Endodermal cell (in vitro differentiated cells): ENCODE measurements around the gene TMX3.

GRCh38 chr18:68714182-68715482, at the start of gene TMX3:
TMX3 (minus strand) TSS chr18:68715108.
- PRO-cap = bidirectional peak, plus-strand start at chr18:68714719, minus-strand start at chr18:68714542; bidirectional peak, plus-strand start at chr18:68715284, minus-strand start at chr18:68715013

GRCh38 chr18:68722579-68722983, 7.7 kb upstream of the TMX3 start:
- PRO-cap = no peak

DNA sequence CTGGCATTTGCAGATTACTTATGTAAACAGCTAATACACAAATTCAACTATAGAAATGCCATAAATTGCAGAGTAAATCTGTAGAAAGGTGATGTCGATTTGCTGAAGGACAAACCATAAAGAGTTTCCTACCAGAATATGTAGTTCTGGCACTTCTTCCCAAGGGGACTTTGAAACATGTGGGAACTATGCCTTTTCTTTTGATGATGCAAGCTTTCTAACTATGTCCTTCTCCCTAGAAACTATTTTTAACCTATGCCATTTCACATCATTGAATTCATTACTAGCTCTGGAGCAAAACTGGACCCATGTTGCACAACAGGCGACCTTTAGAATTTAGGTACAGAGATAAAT, 186.4 kb downstream of the CCDC102B start:
- PRO-cap = no peak

DNA sequence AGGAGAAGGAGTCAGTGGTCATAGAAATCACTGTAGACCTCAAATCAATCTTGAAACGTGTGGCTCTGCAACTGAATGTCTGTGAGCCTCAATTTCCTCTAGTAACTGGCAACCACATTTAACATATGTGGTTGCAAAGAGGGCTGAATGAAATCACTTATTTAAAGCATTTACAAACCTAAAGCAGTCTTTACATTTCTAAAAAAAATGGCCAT, 1.7 kb upstream of the DOK6 start:
- PRO-cap = unidirectional peak, minus-strand start at position 73 of the sequence

DNA sequence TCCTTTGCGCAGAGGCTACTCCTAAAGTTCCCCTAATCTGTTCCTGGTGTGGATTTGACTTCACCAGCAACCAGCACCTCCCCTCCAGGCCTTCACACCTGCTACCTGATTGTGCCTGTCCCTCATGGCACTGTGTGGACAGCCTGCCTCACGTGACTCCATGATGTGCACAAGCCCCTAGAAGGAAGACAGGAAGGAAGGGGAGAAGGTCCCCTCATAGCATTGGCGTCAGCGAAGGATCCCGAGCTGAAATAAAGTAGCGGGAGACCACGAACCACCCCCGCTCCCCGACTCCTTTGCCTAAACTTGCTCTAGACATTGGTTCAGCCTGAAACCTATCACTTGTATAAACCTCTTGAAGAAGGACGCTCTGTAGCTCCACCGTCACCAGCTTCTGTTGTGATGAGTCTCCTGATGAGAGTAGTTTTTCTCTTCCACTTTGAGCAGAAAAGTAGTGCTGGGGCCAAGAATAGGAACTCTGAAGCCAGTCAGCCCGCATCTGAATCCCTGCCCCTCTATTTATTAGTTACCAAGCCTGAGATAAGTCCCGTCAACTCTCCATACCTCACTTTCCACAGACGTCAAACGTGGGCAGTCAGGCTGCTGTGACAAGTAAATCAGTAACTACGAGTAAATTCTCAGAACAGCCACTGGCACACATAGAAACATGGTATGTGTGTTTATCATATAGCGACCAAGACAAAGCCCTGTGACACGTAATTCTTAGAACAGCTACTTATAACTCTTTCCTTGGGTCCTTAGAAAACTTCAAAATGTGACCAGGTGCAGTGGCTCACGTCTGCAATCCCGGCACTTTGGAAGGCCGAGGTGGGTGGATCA, 61.8 kb downstream of the CD226 start:
- PRO-cap = no peak

DNA sequence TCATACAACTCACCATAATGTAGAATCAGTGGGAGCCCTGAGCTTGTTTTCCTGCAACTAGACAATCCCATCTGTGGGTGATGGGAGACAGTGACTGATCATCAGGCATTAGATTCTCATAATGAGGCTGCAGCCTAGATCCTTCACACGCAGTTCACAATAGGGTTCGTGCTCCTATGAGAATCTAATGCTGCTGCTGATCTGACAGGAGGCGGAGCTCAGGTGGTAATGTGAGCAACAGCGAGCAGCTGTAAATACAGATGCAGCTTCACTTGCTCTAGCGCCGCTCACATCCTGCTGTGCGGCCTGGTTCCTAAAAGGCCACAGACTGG, 20.3 kb upstream of the CD226 start:
- PRO-cap = no peak

DNA sequence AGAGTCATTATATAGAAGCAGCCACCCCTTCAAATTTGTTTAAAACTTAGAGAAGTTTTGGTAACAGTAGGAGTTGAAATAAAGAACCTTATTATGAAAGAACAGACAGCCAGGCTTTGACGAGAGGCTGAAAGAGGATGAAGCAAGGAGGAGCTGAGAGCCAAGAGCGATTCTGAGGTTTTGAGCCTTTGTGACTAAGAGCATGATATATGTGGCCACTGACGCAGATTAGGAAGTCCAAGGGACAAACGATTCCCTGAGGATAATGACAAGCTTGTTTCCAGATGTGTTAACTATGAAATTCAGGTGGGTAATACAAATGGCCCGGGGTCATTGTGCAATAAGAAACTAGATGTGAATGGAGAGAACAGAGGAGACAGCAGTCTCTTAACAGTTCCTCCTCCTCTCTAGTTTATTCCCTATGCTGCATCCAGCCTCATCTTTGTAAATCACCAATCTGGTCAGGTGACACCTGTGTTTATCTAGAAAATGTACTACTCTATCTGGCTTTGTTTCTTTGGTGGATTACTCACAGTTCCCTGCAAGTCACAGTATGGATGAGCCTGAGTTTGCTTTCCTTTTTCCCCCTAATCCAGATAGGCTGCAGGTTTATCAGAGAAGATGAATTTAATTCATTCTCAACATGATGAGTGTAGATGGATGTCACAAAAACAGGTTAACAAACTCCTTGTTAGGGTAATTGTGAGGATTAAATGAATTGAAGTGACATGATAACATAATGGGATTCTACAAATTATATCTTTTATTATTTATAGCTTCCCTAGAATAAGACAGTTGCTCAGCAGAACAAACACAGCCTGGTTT, 84.3 kb downstream of the SOCS6 start:
- PRO-cap = no peak

GRCh38 chr18:70553589-70553881, 264.7 kb downstream of the SOCS6 start:
- PRO-cap = no peak

GRCh38 chr18:70621705-70622163, 332.9 kb downstream of the SOCS6 start:
- PRO-cap = no peak

DNA sequence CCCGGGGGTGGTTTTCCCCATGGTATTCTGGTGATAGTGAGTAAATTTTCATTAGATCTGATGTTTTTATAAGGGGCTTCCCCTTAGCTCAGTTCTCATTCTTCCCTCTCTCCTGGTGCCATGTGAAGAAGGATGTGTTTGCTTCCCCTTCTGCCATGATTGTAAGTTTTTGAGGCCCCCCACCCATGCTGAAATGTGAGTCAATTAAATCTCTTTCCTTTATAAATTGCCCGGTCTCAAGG, 707.6 kb downstream of the SOCS6 start:
- PRO-cap = no peak

DNA sequence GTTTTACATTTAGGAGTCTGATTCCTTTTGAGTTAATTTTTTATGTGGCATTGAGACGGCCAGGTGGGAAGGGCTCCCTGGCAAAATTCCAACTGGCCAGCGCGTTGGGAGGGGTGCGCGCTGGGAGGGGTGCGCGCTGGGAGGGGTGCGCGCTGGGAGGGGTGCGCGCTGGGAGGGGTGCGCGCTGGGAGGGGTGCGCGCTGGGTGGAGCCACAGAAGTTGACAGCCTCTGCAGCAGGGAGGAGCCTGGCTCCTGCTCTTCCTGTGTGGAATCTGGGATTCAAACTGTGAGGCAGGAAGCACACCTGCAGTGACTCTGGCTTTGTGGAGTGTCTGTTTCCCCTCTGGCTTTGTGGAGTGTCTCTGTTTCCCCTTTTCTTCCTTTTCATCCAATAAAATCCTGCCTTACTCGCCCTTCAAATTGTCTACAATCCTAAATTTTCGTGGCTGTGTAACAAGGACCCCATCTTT, 147.9 kb upstream of the CBLN2 start:
- PRO-cap = no peak

DNA sequence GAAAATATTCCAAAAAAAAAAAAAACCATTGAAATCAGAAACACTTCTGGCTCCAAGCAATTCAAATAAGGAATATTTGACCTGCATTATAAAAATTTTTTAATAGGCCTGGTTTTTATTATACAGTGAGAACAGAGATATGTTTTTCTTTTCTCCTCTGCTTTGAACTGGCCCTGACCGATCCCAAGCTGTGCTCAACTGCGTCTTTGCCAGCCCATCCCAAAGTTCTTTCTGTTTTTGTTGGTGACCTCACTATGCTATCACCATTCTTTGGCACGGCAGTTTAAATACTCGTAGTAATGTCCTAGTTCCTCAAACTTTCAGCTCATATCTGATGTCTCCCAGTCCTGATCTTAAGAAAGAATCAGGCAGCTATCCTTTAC, 42.2 kb upstream of the NETO1 start:
- PRO-cap = no peak

DNA sequence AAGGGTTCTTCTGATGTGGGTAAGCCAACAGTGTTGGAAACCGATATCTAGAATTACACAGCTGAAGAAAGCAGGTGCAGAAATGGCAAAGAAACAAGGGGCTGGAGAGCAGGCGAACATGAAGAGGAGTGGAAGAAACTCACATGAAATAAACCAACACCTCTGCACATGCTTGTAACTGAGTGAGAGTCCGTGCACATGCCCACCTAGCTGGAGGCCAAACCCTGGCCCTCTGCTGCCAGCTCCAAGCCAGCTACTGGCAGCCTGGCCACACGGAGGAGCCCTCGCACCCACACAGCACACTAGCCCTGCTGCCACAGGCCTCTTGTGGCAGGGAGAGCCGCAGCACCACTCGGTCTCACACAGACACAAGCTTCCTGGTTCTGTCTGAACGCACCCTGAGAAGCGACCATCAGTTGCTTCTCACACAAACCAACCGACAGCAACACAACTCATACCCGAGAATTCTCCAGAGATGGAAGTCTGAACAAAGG, 65.2 kb downstream of the FBXO15 start:
- PRO-cap = no peak

GRCh38 chr18:74231293-74231832, 60.4 kb downstream of the CYB5A start:
- PRO-cap = no peak

GRCh38 chr18:74232933-74233427, 58.8 kb downstream of the CYB5A start:
- PRO-cap = no peak

GRCh38 chr18:74242302-74243111, 49.3 kb downstream of the CYB5A start:
- PRO-cap = no peak

DNA sequence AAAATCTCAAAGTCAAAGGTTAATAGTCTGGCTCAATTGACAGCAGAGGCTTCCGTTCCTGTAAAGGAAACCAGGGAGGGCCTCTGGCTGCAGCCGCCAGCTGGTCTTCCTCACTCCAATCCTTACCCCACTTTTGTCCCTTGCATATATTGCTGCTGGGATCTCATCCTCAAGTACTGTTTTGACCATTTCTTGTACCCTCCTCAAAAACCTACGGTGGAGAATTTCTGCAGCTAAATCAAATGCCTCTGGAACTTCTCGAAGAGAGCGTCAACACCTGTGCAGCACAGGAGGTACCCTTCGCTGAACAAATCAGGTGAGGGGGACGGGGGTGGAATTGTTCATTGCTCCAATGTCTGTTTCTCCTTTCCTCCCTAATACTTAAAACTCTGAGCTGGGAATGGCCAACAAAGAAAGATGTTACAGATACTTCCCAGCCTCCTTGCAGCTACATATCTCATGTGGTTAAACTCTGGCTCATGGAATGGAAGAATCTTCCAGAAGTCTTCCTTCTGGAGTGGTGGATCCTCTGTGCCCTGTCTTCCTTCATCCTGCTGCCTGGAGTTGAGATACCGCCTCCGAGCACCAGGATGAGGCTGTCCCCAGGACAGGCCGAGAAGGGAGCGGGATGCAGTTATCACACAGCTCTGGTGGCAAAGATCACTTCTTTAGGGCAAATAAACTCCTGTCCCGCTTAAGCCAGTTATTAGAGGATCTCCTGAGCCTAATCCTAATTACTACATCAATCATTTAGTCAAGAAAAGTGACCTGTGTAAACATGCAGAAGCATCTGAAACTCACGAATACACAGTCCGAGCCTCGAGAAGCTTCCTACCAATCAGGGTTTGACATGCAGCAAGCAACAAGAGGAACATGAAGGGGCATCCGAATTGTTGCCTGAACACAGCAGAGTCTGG, 16.7 kb downstream of the CYB5A start:
- PRO-cap = no peak

DNA sequence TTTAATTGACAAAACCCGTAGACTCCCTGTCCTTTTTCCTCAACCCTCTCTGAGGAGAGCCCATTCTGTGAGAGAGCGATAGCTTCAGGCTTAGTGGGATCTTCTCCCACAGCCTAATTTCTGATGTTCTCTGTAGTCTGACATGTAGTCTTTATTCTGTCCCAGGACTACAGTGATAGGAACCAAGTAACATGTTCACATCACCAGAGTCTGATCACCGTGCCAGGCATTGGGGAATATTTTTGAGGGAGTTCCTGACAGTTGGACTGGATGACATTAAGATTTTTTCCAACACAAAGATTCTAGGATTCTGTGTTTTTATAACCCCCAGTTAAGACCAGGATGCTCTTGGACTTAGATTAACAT, 72.2 kb downstream of the ZNF407 start:
- PRO-cap = no peak

DNA sequence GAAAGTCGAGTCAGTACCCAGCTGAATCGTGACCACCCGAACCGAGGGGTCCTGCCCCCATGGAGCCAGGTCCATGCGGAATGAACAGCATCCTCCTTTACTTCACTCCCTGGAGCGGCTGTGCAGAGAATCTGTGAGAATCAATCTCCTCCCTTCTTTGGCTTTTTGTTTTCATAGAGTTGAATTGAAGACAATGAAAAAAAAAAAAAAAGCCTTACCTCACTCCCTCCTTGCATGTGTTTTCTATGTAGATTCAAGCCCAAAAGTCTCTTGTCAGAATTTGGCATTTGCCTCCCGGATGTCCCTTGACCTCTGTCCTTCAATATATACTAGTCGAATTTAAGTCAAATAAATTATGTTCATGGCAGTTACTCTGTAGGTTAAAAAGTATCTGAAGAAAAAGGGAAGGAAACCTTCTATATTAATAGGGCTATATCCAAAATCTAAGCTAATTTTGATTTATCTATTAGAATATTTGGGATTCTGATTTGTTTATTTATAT, 162.3 kb downstream of the PTGR3 start:
- PRO-cap = no peak

DNA sequence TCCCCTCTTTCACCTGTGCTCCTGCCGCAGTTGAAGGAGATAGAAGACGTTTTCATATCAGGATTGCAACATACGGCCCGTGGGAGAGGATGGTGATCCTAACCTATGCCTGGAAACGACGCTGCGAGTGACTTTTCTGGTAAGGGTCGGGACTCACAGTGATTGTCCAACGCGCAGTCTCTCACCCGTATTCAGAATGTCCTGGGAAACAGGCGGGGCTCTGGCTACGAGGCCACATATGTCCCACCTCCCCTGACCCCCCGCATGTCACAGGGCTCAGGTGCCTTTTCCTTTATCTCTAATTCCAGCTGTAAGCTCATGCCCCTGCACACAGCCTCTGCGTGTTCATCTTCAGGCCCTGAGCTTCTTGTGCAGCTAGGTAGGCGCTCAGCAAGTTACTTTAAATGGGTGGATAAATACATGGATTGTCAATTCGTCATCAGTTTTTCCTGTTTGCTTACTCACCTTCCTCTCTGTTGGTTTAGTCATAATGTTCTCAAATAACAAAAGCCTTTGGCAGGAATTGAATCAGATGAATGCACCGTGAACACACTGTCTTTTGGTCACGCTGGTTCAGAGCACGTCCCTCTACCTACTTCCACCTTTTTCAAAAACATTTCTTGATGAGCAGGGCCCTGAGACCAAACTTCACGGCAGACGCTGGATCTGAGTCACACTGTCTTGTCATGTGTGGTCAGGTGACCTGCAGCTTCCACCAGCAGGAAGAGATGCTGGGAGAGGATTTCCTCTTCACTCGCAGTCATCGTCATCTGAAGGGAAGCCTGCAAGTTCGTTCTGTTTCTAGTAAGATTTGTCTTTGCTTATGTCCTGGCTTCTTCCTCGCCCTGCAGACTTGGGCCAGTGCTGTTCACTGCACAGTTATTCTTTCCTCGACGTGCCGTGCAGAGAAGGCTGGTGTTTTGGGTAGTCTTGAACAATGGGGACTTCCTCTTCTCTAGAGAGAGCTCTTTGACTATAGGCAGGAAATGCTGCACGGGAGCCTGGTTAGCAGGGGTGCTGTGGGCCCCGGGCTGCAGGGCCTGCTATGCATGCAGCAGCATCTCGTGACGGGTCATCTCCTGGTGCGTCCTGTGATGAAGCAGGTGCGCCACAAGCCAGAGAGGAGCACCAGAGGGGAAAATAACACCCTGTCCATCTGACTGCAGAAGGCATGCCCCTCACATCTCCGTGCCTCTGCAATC, 138.1 kb downstream of the PTGR3 start:
- PRO-cap = no peak